Neural cell (in vitro differentiated cells): Measurements from ENCODE around the genes FAM120C, FGD1, RRAGB, KLF8, ZXDA and LAS1L.

- RAMPAGE, long total RNA: no peak
These were observed 122.9 kb upstream of the HSD17B10 start for GRCh38 chrX:53557065-53557394.

DNA sequence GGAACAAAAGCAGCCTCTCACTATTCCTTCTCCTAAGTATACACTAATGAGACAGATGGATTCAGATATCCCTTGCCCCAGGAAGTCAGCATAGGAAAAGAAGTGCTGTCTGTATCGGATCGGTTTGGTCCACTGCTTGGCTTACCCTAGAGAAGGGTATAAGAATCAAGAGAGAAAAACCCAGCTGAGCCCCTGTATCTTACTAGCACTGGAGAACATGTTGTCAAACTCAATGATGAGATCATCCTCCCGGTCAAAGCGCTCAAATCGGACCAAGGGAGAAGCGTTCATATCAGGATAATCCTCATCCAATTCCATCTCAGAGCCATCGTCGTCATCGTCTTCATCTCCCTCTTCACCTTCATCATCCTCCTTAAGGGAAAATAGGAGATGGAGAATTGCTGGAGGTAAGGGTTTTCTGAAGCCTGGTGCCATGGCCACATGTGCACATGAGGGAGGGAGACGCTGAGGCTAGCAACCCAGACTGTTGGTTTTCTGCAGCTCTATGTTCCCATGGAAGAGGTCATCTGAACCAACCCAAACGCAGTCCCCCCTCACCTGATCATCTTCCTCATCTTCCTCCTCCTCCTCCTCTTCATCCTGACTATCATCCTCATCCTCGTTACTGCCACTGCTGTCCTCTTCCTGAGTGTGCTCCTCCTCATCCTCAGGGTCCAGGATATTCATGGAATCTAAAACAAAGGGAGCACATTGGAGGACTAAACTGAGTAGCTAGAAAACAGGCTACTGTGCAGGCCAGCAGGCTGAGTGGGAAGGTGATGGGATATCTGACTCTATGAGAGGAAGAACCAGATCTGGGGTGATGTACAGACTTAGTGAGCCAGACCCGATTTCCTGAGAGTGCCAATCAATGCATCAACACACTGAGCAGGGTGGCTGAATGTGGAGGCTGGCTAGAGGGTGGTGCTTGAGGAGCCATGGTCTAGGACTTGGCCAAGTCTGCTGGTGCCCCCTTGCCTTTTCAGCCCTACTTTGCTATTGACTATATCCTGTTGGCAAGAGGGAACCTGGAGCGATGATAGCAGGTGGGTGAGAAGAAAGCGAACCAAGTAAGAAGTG is 124.6 kb downstream of the HUWE1 start:
- RAMPAGE, long total RNA: no peak

DNA sequence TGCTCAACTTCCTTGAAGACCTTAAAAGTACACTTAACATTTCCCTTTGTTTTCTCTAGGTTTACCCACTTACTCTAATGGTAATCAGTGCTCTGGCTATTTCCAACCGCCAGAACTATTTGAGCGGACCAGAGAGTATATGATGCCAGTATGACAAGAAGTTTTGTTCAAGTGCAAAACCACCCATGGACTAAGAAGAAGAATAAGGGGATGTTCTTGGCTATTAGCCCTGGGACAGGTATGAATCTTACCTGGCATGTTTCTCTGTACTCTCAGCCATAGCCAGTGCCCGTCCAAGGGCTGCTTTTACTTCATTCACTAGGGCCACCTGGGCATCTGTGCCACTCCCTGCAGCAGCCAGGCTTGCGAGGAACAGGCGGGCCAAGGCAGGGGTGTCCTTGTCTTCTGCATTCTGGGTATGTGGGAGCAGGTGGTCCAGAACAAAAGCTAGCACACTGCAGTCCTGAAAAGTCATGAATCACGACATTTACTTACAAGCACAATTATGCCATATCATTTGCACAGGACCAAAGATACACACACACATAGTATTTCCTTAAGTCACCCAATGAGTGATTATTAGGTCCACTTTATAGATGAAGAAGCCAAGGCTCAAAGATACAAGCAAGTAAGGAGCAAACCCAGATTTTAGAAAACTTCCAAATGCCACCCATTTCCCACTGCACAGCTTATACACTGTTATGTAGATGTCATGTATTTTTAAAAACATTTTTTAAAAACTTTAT is 117.0 kb downstream of the HUWE1 start:
- RAMPAGE, long total RNA: no peak

GRCh38 chrX:53573574-53574080 is 112.9 kb downstream of the HUWE1 start:
- RAMPAGE, long total RNA: no peak

DNA sequence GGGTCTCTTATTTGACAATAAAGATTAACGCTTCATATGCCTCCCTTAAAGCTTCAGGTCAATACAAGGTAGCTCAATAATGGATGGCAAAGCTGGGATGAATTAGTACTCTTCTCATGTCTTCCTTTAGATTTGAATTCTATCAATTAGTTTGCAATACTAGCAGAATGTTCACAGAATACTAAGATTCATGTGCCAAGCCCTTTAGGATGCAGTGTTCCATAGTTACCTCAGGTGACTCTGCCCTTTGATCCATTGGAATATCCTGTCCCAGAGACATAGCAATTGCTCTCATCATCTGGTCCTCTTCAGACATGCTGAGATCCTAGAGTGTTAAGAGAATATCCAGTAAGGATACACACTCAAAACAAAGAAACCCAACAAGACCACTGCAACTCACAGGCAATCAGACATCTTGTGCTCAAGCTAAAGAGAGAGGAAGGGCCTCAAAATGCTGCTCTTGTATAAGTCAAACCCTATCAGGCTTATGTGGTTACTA is 96.3 kb downstream of the HUWE1 start:
- RAMPAGE, long total RNA: no peak

DNA sequence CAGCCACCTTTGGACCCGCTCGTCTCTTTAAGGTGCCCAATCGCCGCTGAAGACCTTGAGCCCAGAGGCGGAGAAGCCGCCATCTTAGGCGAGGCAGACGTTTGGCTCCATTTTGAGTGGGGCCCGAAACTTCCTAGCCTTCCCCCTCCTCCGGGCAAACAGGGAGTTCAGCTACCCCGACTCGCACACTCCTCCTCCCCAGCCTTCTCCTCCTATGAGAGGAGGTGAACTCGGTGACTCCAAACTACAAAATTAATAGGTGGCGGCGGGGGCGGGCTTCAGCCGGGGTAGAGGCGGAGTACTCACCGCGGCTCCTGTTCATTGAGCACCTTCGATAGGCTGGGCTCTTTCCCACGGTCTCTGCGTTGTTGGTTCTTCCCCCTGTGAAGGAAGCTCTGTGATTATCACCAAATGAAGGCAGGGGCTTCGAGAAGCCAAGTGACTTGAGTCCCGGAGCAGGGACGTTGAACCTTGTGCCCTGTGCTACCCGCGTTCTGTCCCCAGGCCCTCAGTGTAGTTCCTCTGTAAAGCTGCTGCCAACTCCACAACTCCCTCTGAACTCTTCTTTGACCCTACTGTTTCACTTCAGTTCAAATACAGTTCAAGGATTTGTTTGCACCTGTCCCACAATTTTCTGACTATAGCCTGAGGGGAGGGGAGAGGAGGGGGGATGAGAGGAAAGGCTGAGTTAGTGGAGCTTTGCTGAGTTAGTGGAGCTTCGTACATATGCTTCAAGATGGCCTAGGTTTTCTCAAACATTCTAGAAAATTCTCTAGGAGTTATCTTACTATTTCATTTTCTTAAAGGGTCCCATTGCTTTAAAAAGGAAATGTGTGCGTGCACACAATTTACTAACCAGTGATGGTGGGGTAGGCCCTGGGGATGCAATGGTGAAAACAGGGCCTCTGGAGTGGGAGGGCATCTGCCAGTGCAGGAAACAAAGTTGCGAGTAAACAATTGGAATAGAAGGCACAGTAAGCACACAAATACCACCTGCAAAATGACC is 599 bp upstream of the PHF8 start:
- RAMPAGE, long total RNA: no peak

DNA sequence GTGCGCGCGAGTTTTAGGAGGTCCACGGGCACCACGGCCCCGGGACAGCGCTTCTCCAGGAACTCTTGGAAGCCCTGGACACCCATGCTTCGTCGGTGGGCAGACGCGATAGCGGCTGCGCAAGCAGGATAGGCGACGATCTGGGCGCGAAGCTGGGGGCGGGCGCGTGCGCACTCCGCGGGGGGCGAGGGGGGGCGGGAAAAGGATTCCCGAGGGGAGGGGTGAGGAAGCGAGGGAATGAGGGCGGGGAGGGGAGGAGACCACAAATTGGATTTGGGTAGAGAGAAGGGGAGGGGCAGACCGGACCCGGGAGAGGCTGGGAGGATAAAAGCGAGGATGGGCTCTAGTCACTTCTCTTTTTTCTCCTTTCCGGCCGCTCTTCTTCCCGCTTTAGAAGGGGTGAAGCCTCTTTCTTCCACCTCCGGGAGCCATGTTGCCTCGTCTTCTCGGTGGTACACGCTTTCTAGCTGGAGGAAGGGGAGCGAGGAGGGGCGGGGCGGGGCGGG is at the start of gene FAM120C:
TSS of gene FAM120C (minus strand) at position 142 of the 506 bp plus-strand sequence.
- RAMPAGE, long total RNA: start-site peak on the minus strand centred at position 137 of the sequence, 81 bp wide, 33 and 22 reads in 2 replicates

GRCh38 chrX:54495436-54496420 is at the start of gene FGD1:
FGD1 (minus strand) TSS chrX:54496234.
- RAMPAGE, long total RNA: no peak

- RAMPAGE, long total RNA: no peak
These were observed 1.2 kb upstream of the GNL3L start for GRCh38 chrX:54528803-54529227.

GRCh38 chrX:55202210-55202580 is 18.0 kb upstream of the PAGE5 start:
- RAMPAGE, long total RNA: no peak

DNA sequence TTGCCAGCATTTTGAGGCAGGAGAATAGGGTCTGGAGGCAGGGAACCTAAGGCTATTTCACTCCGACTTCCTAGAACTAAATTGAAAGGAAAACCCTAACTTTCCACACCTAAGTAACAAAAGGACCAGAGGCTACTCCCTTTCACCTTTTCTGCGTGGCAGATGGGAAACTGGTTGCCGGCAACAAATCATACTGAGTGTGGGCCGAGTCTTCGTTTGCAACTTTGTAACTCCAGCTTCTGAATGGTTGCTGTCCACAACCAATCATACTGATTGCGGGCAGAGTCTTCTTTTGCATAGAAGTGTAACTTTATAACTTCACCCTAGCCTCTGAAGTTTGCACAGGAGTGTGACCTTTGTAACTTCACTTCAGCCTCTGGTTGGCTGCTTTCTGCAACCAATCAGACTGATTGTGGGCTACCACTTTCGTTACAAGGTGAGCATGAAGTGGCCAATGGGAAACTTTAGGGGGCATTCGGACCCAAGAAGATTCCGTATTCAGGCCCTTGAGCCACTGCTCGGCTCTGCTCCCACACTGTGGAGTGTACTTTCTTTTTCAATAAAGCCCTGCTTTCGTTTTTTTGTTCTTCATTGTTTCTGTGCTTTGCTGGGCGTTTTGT is 9.2 kb upstream of the PAGE5 start:
- RAMPAGE, long total RNA: no peak

DNA sequence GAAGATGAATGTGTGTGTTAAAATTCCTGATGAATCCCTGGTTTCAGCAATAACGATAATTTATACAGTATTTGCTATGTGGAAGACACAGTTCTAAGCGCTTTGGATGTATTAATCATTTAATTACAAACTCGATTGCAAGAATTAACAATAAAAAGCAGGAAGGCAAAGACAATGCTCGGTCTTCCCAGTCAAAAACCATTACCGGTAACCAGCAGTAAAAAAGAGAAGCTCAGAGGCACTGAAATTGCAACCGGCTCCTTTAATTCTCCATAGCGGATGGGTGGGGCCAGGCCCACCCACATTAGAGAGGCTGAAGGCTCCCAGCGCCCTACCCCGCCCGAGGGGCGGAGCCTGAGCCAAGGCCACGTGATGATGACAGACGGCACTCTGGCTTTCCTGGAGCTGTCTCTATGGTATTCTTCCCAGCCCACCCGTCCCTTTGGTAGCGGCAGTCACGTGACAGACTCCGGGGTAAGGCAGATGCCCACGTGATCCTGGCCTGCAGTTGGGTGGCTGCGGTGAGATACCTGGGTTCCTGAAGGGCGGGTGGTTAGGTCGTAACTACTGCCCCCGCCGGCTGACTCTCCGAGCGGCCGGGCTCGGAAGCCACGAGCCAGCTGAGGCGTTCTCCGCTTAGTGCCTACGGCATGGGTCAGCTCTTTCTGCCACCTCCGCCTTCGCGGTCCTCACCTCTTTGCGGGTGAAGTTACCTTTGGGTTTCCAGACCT is at the start of gene RRAGB:
TSS of gene RRAGB (plus strand) at position 482 of the 731 bp plus-strand sequence.
- RAMPAGE, long total RNA: start-site peak on the plus strand centred at position 544 of the sequence, 112 bp wide, 735 and 999 reads in 2 replicates

DNA sequence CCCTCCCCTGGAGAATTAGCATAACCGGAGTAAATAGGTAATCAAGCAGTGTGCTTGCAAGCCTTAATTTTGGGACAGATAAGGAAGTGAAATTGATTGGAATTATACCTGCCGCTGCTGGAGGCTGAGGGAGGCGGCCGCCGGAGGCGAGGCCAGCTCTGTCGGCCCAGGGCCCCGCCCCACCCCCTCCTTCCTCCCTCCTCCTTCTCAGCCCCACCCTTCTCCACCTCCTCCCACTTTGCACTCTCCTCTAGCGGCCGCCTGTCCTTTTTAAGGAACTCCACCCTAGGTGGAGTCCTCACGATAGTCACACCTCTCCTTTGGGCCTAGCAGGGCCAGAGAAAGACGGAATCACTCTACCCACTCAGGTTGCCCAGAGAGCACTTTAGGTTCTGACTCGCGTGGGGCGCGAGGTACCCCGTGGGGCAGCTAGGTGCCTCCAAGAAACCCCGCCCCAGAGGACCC is at the start of gene KLF8:
TSS of gene KLF8 (plus strand) at position 236 of the 465 bp plus-strand sequence.
- RAMPAGE, long total RNA: no peak

- RAMPAGE, long total RNA: no peak
These were observed 35.2 kb downstream of the NBDY start for GRCh38 chrX:56764333-56764627.

DNA sequence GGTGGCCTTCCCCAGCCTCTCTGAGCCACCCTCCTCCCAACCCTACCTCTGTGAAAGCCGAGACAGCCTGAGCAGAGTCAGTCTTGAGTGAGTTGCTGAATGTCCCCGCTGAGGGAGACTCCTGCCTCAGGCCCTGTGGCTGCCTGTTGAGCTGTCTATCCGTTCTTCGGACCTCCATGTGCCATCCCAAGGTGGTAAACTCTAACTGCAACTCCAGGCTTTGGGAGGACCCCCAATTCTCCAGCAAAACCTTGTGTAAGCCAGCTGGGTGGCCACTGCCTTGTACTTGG is 37.7 kb downstream of the NBDY start:
- RAMPAGE, long total RNA: no peak

DNA sequence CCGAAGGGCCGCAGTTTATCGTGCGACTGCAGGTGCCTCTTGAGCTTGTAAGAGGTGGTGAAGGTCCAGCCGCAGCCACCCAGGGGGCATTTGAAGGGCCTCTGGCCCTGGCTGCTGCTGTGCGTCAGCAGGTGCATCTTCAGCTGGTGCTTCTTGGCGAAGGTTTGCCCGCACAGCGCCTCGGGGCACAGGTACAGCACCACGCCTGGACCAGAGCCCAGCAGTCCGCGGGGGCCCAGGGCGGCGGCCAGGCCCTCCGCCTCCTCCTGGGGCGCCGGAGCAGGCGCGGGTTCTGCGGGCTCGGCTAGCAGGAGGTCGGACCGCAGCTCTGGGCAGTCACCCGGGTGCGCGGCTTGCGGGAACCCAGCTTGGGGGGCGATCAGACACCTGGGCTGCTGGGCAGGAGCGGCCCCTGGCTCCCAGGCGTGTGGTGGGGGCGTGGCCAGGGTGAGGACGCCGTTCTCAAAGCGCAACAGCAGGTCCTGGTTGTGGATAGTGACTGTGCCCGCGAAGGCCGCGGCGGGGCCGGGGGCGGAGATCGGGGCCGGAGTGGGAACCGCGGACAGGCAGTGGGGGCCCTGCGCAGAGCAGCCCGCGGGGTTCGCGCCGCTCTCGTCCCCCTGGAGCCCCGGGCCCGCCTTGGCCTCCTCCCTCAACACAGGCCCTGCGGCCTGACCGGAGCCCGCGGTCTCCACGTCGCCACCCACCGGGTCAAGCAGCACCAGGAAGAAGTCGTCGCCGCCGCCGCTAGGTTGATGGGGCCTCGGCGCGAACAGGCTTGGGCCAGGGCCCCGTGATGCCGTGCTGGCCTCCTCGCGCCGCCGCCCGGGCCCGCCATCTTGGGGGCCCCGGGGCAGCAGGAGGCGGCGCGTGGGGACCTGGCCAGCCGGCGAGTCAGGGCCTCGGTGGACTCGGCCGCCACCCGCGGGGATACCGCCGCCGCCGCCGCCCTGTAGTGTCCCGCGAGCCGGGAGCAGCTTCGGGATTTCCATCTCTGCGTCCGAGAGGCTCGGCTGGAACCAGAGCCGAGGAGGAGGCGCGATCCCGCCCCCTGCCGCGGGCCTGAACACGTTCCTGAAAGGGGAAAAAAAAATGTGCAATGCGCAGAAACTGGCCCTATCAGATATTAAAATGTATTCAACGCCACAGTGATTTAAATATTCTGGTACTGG is at the start of gene ZXDA:
TSS of gene ZXDA (minus strand) at position 1,030 of the 1,172 bp plus-strand sequence.
- RAMPAGE, long total RNA: no peak

GRCh38 chrX:63350562-63350890 is 606 bp downstream of the SPIN4 start:
- RAMPAGE, long total RNA: no peak

- RAMPAGE, long total RNA: no peak
These were observed 43.0 kb downstream of the ARHGEF9 start for GRCh38 chrX:63741852-63742611.

DNA sequence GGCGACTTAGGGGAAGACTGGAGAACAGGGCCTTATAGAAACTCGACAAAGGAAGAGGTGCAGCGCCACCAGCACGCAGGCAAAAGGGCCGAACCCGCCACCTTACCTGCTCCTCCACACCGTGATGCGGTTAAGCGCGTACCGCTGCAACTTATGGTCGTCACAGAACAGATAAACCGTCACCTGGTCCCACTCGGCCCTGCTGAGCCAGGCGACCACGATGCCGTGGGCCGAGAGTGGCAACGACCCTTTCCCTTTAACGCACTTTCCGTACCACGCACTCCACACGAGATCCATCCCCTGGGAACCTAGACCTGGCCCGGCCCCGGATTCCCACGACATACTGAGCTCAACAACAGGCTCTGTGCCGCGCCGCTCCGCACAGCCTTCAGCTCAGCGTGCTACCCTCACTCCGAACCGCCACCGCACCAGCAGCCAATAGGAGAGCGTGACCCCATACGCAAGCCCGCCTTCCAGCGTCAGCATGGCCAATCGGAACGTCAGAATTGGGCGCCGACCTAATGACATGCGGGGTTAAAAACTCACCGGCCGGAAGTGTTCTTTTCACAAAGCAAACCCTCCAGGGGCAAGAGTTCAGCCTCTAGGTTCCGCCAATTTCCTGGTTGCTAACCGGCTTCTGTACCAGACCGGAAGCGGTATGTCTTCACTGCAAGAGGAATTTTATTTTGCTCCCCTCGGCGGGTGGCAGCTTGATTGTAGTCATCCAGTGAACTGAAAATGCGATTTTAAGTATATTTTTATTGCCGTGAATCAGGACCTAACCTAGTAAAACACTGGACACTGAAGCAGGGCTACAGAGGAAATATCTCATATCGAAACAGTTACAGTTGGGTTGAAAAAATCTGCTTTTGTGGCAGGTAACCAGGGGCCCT is at the start of gene LAS1L:
TSS of gene LAS1L (minus strand) at position 414 of the 893 bp plus-strand sequence.
- RAMPAGE, long total RNA: start-site peak on the minus strand centred at position 388 of the sequence, 63 bp wide, 741 and 183 reads in 2 replicates

DNA sequence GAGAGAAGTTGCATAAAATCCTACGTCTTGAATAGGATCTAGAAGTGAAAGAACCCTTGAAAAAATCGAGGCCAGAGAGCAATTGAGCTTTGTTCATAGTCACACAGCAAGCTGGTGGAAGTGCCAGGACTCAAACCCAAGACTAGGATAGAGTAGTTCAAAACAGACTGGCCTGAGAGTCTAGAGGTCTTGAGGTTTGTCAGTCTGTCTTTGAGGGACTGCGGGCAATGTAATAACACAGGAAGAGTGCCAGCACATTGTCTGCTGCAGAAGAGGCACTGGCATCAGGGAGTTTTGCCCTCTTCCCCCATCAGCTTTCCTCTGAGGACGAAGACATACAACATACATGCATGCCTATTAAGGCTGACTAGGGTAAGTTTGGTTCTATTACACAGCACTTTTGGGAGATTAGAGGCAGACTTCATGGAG is 63.9 kb upstream of the LAS1L start:
- RAMPAGE, long total RNA: no peak